ENCODE data around the genes ZNF485 and OR13A1.

DNA sequence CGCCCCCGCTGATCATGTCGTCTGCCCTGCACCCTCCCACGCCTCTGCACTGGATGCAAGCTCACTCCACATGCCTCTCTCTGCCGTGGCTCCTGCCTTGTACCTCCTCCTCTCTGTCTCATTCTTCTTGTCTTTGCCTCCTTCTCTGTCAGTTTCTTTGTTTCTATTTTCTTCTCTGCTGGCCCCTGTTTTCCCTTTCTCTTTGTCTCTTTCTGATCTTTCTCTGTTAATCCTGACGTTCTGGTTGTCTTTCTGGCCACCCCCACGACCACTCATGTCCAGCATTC, 87.7 kb upstream of the RET start:
- PRO-cap, result no peak
- RAMPAGE, long total RNA, 4 experiments, result no peak in any of the 4 experiments

- PRO-cap, result no peak
- RAMPAGE, long total RNA, 4 experiments, result no peak in any of the 4 experiments
Observed at GRCh38 chr10:43168850-43169470, 30.7 kb downstream of the CSGALNACT2 start.

DNA sequence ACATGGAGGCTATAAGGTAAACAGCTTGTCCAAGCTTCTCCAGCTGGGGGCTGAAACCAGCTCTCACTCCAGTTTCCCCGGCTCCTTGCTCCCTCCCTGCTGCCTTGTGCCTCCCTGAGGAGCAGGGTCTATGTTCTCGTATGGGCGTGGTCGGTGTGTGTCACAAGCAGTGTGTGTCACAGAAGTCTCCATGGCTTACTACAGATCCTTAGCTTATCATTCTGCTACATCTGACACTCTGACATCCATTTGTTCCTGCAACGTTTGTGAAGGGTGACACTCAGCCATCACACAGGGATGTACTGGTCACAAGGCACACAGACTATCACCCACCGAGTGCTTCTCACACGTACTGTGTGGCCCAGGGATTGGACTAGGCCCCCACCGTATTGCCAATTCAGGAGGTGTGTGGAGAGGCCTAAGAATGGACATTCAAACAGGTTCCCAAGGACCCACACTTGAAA, 54.7 kb downstream of the CSGALNACT2 start:
- PRO-cap, result no peak
- RAMPAGE, long total RNA, 4 experiments, result no peak in any of the 4 experiments

DNA sequence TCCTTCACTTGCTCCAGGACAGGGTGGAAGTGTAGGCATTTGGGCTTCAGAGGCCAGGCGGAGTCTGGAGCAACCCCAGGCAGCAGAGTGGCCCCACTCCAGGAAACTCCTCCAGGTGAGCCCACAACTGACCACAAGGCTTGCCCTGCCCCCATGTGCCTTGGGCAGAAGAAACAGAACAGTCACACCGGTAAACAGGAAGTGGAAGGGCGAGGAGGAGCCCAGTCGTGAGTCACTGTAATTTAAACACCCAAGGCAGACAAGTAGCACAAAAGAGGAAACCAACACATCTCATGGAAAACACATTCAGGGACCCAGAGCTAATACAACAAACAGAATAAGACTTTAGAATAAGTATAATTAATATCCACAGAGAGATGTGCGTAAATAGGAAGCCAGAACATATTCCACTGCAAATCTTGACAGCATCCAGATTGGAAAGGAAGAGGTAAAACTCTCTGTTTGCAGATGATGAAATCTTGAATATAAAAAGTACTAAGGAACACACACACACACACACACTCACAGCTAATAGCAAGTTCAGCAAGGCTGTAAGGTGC, 20.5 kb upstream of the RASGEF1A start:
- PRO-cap, result no peak
- RAMPAGE, long total RNA, 4 experiments, result no peak in any of the 4 experiments

GRCh38 chr10:43315048-43315579, 48.2 kb upstream of the RASGEF1A start:
- PRO-cap, result no peak
- RAMPAGE, long total RNA, 4 experiments, result no peak in any of the 4 experiments

GRCh38 chr10:43361378-43362037, 9.9 kb upstream of the FXYD4 start:
- PRO-cap, result no peak
- RAMPAGE, long total RNA, 4 experiments, result no peak in any of the 4 experiments

DNA sequence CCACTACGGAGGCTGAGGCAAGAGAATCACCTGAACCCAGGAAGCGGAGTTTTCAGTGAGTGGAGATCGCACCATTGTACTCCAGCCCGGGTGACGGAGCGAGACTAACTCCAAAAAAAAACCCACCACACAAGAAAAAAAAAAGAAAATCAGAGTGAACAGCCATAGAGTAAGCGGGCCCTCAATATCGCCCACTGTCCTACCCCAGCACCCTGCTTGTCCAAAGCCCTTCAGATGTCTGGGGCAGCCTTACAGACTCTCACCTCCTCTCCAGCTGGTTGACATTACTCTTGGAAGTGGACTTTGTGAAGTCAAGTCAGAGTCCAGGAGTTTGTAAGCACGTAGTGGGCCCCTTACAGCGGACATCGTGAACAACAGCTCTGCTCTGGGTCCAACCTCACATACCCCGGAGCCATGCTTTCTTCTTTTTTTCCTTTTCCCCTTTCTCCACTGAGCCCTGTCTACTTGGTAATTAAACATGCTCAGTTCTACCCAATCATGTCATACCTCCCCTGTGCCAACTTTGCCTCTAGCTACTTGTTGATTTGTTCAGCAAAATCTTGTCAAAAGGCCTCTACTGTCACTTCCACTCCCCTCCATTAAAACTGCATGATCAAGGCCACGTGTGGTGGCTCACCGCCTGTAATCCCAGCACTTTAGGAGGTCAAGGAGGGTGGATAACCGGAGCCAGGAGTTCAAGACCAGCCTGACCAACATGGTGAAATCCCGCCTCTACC, 17.5 kb downstream of the HNRNPF start:
- PRO-cap, result no peak
- RAMPAGE, long total RNA, 4 experiments, result no peak in any of the 4 experiments

DNA sequence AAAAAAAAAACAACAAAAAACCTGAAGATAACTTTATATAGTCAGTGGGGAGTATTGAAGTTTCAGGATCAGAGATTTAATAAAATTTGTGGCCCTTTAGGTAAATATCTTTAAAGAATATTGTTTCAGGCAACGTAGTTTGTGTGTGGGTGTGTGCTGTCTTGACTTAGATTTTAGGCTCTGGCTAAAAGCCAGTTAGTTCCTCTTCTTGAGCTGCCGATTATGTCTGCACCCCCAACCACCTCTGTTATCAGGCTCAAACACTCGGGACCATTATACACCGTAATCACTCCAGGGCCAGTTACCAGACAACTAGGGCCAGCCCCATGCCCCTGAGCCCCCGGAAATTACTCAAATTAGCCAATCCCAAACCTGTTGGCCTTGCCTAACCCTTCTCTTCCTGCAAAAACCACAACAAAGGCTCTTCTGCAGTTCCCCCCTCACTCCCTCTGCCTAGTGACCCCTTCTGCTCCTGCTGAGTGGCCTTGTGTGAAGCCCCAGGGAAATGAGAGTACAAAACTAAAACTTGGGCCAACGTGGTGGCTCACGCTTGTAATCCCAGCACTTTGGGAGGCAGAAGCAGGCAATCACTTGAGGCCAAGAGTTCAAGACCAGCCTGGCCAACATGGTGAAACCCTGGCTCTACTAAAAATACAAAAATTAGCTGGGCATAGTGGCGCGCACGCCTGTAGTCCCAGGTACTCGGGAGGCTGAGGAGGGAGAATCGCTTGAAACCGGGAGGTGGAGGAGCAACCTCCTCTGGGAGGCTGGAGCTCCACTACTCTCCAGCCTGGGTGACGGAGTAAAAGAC, 9.1 kb upstream of the HNRNPF start:
- PRO-cap, result no peak
- RAMPAGE, long total RNA, 4 experiments, result no peak in any of the 4 experiments

DNA sequence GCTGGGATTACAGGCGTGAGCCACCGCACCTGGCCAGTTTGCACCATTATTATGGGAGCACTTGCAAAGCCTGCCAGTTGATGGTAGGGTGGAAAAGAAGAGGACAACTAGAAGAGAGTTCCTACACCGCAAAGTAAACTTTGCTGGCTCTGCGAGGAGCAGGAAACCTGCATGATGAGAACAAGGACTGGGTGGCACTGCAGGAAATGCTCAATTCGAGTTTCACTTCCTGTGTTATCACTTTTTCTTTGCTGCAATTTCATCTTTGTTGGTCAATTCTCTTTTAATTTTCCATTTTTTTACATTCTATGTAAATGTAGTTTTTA, 14.9 kb downstream of the ZNF487 start:
- PRO-cap, result no peak
- RAMPAGE, long total RNA, 4 experiments, result no peak in any of the 4 experiments

- PRO-cap, result unidirectional peak, plus-strand start at chr10:43606438
- RAMPAGE, long total RNA, 4 experiments, result start-site peak on the plus strand in 3 of 4 experiments, at chr10:43606414-43606482 at its widest, 17 to 35 reads per replicate
Observed at GRCh38 chr10:43605863-43607037, at the start of gene ZNF485. TSS of gene ZNF485 (plus strand) at chr10:43606438.

- PRO-cap, result no peak
- RAMPAGE, long total RNA, 4 experiments, result no peak in any of the 4 experiments
Observed at GRCh38 chr10:43647828-43648554, 690 bp downstream of the ZNF32 start.

DNA sequence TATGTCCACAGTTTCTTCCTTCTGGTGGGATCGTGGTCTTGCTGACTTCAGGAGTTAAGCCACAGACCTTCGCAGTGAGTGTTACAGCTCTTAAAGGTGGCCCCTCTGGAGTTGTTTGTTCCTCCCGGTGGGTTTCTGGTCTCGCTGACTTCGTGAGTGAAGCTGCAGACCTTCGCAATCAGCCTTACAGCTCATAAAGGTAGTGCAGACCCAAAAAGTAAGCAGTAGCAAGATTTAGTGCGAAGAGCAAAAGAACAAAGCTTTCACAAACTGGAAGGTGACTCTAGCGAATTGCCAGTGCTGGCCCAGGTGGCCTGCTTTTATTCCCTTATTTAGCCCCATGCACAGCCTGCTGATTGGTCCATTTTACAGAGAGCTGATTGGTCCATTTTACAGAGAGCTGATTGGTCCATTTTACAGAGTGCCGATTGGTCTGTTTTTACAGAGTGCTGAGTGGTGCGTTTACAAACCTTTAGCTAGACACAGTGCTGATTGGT, 111.0 kb upstream of the ZNF32 start:
- PRO-cap, result no peak
- RAMPAGE, long total RNA, 4 experiments, result no peak in any of the 4 experiments

DNA sequence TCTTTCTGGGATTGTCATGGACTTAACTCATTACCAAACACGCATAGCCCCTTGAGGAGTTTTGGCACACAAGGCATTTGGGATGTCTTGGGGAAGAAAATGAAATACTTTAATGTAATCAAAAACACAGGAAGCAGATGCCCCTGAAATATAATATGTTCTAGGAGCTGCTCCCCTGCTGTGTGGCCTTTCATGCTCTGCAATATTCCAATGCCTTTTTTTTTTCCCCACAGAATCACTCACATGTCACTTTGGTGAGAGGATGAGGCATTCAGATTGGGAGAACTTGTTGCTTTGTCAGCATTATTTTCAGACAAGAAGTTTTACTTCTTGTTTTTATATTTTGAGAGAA, 53.2 kb upstream of the CXCL12 start:
- PRO-cap, result unidirectional peak, minus-strand start at position 162 of the sequence
- RAMPAGE, long total RNA, 4 experiments, result no peak in any of the 4 experiments

- PRO-cap, result no peak
- RAMPAGE, long total RNA, 4 experiments, result no peak in any of the 4 experiments
Observed at GRCh38 chr10:44865438-44866009, 45.6 kb upstream of the TMEM72 start.

GRCh38 chr10:44957442-44957956, 2.1 kb upstream of the RASSF4 start:
- PRO-cap, result no peak
- RAMPAGE, long total RNA, 4 experiments, result no peak in any of the 4 experiments

GRCh38 chr10:44971852-44973059, 6.4 kb downstream of the DEPP1 start:
- PRO-cap, result no peak
- RAMPAGE, long total RNA, 4 experiments, result no peak in any of the 4 experiments

DNA sequence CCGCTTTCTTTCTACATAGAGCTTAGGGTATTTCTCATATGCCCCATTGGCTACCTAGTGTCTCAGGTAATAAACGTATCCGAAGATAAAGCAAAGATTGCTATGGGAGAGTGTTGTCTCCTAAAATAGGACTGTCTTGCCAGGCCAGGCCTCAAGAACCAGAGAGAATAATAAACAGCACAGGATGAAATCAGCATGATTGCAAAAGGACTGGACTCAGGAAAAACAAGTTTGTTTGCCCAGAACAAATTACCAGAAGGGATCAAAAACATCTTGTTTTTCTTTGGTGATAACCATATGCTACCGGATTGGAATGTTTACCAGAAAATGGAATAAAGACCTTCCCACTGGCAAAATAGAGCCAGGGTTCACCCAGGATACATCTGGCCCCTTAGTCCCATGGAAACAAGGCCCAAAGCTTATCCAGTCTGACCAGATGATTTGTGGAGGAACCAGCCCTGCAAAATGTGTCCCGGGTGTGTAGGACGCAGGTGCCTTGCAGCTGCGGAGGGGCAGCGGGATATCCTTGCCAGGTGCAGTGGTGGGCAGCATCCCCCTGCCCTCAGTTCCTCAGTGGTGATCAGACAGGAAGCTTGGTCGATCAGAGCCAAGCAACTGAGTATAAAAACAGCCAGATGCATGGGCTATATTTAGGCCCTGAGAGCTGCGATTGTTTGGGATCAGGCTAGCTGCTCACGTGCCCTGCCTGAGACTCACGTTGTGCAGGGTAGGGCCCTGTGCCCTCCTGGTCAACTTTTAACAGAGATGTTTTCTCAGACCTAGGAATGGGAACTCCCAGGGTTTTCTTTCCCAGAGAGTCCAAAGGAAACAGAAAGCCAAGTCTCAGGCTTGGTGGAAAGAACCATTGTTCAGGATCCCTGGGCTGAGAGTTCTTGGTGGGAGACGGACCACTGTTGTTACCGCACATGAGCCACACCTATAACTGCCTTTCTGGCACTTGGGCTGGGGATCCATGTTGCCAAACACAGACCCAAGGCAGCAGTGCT, 4.6 kb upstream of the ZNF22 start:
- PRO-cap, result bidirectional peak, plus-strand start at position 426 of the sequence, minus-strand start at position 160 of the sequence; bidirectional peak, plus-strand start at position 709 of the sequence, minus-strand start at position 617 of the sequence
- RAMPAGE, long total RNA, 4 experiments, result no peak in any of the 4 experiments

GRCh38 chr10:45315314-45315854, at the start of gene OR13A1:
TSS of gene OR13A1 (minus strand) at chr10:45315608.
- PRO-cap, result no peak
- RAMPAGE, long total RNA, 4 experiments, result no peak in any of the 4 experiments

DNA sequence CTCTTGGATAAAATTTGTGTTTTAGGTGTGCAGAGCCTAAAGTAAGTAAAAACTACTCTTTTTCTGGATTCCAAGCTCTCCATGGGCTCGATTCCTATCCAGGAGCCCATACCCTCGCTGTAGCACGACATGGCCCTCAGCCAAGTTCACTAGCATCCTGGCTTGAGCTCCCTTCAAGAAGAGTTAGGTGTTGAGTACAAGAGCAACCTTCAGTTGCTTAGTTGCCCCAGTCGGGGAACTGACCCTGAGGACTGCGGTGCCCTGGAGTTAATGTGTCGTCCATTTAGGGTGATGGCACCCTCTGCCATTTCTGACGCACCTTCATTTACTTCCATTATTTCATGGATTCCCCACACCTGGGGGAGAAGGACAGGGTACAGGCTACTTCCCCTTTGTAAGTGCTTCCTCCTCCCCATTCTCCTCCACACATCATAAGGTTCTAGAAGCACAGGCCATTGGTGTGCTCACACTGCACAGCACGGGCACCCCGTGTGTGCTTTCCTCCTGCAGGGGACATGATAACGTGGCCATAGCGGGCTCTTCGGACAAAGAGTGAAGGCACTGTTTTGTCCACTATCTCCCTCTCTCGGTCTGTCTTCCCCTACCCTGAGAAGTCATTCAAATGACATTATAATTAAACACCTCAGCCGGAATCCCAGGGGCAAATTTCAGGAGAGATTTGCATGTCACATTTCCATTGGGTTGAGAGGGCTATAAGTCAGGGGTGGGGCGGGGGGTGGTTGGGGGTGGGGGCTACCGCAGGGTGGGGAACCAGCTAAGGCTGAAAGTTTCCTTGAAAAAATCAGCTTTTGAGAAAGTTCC, 1.8 kb downstream of the ALOX5 start:
- PRO-cap, result no peak
- RAMPAGE, long total RNA, 4 experiments, result no peak in any of the 4 experiments

DNA sequence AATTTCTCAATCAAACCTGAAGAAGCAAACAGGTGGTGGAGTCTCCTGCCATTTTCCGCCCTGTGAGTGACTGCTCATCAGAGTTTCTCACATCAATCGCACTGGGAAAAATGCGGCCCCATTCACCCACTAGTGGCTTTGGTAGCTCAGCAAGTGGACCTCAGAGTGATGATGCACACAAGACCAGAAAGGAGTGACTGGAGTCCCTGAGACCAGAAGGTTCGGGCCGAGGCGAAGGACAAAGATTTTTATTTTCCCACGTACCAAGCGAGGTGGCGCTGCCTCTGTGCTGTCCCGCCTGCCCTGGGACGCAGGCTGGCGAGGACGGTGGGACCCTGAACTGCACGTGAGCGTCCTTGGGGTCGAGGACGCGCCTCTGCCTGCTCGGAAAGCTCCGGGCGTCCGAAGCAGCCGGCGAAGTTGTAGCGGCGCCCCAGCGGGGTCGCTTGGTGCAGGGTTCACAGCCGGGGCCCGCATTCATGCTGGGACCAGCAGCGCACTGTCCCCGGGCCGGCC, 557 bp upstream of the TIMM23 start:
- PRO-cap, result no peak
- RAMPAGE, long total RNA, 4 experiments, result no peak in any of the 4 experiments

All from gastroesophageal sphincter (tissue), 4 donors.